Rectum (tissue), 1 donor: ENCODE data around the gene HTATIP2.

DNA sequence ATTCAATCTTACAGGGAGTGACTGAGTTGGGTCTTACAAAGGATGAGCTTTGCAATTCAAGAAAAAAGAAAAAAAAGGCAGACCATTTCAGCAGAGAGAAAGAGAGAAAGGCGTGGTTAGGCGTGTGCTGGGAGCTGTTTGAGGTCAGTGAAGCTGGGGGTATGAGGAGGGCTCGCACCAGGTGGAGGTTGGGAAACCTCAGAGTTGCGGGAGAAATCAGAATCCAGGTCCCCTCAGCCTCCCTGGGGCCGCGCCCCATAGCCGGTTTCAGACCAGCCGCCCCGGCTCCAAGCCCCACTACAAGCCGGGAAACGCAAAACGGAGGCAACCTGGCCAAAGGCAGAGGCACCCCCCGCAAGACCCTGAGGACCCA lies 333 bp downstream of the UEVLD start:
- PRO-cap, result unidirectional peak, plus-strand start at position 147 of the sequence

DNA sequence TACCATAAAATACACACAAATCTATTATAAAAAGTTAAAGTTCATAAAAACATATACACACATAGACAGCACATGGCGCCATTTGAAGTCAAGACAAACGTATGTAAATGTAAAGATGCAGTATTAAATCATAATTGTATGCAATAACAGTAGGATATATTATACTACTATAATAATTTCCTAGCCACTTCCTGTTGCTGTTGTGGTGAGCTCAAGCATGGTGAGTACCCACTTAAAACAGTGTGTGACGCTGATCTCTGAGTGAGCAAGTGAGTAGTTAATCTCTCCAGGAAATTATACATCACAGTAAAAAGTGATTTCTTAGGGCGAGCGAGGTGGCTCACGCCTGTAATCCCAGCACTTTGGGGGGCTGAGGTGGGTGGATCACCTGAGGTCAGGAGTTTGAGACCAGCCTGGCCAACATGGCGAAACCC lies 26.4 kb upstream of the TMEM86A start:
- PRO-cap, result no peak

DNA sequence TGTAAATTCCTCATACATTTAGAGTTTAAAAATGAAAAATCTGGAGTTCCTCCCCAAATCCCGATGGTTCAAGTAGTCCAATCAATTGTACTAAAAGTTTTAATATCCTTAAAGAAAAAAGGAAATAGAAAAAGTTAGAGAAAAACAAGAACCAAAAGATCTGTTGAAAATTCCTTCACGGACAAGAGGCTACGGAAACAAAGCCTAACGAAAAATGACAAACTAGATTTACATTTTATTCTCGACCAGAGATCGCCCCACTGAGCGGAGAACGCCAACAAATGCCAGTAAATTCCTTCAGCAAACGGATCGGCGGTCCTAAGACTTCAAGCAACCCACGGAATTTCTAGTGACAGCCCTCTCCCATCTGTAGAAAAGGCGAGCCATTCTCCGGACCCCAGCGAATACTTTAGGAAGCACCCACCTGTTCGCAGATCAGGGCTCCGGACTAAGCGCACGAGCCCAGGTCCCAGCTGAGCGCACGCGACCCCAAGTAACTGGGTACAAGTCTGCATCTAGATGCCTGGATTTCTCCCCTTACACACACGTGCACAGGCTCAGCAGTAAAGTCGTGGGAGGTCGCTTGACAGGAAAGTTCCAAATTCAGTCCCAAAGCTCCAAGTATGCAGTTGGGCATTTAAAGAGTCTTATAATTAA lies 493 bp downstream of the E2F8 start:
- PRO-cap, result unidirectional peak, minus-strand start at position 450 of the sequence

- PRO-cap, result unidirectional peak, minus-strand start at chr11:19242440
Measured at GRCh38 chr11:19242328-19243081, 1.8 kb upstream of the E2F8 start.

DNA sequence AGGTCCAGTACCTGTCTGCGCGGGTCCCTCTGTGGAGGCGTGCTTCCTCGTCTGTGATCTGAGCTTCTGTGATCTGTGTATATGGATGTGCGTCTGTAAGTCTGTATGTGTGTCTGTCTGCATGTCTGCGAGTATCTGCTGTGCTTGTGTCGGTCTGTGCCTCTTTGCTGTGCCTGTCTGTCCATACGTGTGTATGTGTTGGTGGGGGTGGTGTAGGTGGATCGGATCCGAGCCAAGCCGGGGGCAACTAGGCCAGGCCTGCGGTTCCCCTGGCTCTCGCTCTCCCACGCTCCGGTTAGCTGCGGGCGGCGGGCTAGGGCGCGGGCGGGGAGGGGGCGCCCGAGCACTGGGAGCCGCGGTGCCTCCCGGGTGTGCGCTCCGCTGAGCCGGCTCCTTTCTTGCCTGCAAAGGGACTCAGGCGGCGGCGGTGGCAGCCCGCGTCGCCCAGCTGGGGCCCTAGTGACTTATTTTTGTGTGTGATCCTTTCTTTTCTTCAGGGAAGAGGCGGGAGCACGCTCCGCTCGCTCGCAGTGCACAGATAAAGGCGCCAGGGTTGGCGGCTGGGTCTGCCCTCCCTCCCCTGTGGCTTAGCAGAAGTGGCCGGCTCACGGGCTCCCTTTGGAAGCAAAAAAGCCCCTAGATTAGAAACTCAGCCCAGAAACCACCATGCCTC lies 105.5 kb upstream of the E2F8 start:
- PRO-cap, result bidirectional peak, plus-strand start at position 298 of the sequence, minus-strand start at position 58 of the sequence

GRCh38 chr11:19659987-19660634 lies 52.5 kb upstream of the NAV2 start:
- PRO-cap, result no peak

- PRO-cap, result bidirectional peak, plus-strand start at chr11:19714169, minus-strand start at chr11:19714027
Measured at GRCh38 chr11:19713545-19714268, 1.1 kb downstream of the NAV2 start.

DNA sequence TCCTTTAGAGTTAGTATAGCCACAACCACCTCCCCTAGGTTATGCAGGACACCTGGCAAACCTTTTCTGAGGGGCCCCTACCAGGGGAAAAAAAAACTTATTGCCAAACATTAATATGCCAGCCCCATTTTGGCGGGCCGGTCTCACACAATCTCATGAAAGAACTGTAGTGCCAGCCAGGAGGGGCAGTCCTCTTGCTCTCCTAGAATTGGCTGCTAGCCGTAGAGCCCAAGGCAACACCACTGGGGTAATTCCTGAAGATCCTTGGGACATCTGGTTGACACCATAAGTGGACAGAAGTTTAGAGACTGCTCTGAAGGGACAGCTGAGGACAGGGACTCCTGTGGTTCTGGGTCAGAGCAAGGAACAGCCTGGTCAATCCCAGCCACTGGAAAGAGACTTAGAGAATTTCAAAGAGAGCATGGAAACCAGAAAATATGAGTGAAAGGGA lies 24.2 kb downstream of the NAV2 start:
- PRO-cap, result no peak

GRCh38 chr11:19777311-19778210 lies 64.9 kb downstream of the NAV2 start:
- PRO-cap, result bidirectional peak, plus-strand start at chr11:19777795, minus-strand start at chr11:19777711; unidirectional peak, minus-strand start at chr11:19778024

GRCh38 chr11:19930930-19932340 lies 218.8 kb downstream of the NAV2 start:
- PRO-cap, result no peak

GRCh38 chr11:20042197-20042886 lies 117.9 kb downstream of the DBX1 start:
- PRO-cap, result no peak

- PRO-cap, result bidirectional peak, plus-strand start at chr11:20363735, minus-strand start at chr11:20363659; bidirectional peak, plus-strand start at chr11:20364167, minus-strand start at chr11:20364043
Measured at GRCh38 chr11:20363423-20364730, at the start of gene HTATIP2. HTATIP2 (plus strand) TSS chr11:20363714.

DNA sequence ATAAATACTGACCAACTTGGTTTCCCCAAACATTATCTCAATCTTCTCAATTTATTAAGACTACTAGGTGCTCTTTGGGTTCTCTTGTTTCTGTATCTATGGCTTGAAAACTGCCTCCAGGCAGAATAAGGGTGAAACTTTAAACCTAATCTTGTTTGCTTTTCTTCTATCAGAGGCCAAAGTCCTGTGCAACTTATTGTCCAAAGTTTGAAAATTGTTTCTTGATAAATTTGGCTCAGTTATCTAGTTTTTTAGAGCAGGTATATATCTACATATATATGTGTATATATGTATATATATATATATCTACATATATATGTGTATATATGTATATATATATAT lies 110.1 kb upstream of the ANO5 start:
- PRO-cap, result no peak

- PRO-cap, result unidirectional peak, plus-strand start at chr11:22192451; unidirectional peak, plus-strand start at chr11:22192487
Measured at GRCh38 chr11:22192256-22192762, 576 bp upstream of the ANO5 start.

GRCh38 chr11:22194163-22194712 lies 1.4 kb downstream of the ANO5 start:
- PRO-cap, result no peak

- PRO-cap, result no peak
Measured at GRCh38 chr11:22666194-22666422, 303 bp upstream of the GAS2 start.

DNA sequence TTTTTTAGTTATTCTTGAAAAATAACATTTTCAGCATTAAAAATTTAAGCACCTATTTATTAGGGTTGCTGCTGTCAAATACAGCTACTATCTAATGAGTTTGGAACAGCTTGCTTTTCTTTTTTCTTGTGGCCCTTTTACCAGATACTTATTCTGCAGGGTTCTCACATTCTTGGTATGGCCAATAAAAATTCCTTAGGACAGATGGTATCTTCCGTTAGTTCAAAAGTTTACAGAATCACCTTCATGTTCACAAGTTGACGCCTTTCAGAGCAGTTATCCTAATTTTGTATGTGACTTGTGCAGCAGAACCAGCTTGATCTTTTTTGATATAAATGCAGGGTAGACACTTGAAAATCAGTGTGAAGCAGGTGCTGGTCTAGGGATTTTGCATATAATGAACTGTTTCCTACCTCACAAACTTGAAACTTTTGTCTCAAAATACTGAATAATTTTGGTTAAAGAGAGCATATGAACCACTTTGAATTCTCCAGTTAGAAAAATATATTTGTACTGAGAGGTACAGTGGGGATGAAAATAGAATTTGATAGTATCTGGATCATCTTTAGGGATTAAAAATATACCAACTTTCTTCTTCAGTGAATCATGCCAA lies 13.7 kb downstream of the GAS2 start:
- PRO-cap, result no peak

DNA sequence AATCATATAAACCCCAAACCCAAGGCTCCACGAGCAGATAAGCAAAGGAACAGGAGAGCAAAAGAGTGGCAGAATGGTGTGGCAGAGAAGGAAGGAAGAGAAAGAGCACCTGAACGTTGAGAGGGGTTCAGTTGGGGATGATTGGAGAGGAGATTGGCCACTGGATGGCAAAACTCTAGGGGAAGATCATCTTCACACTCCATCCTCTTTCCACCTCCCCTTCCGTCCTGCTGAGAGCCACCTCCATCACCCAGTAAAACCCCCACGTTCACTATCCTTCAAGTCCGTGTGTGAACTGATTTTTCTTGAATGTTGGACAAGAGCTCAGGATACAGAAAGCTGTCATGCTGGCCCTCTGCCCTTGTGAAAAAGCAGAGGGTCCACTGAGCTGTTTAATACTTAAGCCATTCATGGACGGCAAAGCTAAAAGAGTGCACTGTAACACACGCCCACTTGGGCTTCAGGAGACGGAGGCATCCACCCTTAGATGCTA lies 175.1 kb upstream of the CCDC179 start:
- PRO-cap, result no peak

GRCh38 chr11:26087546-26088068 lies 244.3 kb upstream of the ANO3 start:
- PRO-cap, result no peak

DNA sequence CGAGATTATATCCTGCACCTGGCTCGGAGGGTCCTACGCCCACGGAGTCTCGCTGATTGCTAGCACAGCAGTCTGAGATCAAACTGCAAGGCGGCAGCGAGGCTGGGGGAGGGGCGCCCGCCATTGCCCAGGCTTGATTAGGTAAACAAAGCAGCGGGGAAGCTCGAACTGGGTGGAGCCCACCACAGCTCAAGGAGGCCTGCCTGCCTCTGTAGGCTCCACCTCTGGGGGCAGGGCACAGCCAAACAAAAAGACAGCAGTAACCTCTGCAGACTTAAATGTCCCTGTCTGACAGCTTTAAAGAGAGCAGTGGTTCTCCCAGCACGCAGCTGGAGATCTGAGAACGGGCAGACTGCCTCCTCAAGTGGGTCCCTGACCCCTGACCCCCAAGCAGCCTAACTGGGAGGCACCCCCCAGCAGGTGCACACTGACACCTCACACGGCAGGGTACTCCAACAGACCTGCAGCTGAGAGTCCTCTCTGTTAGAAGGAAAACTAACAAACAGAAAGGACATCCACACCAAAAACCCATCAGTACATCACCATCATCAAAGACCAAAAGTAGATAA lies 28.4 kb upstream of the FIBIN start:
- PRO-cap, result no peak